Pericardium (tissue), 1 donor: Measurements from ENCODE around the genes VCAM1 and AMY1A.

DNA sequence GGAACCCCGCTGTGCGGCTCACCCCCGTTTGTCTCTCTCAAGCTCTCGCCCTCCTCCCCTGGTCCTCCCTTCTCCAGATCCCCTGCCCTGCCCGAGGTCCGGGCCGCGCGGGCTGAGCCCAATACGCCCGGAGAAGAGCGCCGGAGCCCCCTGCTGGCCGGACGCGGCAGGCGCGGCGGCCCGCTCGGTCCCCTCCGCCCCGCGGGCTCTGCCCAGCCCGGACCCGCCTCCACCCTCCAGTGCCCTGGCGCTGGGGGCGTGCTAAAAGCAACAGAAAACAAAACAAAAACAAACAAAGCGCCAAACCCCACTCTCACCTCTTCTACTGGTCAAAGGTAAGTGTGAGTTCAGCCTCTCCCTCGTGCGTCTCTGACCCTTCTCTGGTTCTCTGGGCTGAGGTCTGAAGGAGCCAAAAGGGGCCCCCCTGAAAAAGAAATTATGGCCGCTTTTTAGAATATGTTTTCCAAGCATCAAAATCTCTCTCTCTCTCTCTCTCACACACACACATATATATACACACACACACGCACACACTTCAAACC, 133.4 kb upstream of the DPYD start:
- RRBS, result 2% methylated on average over 12 of the region's 33 CpGs

GRCh38 chr1:98210147-98211075, 289.6 kb upstream of the DPYD start:
- RRBS, result no CpG with 5 or more reads among the region's 9 CpGs

DNA sequence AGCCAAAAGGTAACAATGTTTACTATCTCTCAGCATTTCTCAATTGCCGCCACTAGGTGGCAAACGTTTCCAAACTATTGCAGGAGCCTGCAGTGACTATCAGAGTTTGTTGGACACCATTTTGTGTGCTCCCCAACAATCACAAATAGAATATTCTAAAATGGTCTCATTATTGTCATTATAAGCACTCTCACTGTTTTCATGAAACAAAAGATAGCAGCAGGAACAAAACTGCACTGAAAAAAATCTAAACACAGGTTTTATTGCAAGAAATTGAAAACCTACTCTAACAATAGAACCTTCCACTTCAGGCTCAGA, 83.9 kb upstream of the PLPPR4 start:
- RRBS, result no CpG with 5 or more reads among the region's 2 CpGs

DNA sequence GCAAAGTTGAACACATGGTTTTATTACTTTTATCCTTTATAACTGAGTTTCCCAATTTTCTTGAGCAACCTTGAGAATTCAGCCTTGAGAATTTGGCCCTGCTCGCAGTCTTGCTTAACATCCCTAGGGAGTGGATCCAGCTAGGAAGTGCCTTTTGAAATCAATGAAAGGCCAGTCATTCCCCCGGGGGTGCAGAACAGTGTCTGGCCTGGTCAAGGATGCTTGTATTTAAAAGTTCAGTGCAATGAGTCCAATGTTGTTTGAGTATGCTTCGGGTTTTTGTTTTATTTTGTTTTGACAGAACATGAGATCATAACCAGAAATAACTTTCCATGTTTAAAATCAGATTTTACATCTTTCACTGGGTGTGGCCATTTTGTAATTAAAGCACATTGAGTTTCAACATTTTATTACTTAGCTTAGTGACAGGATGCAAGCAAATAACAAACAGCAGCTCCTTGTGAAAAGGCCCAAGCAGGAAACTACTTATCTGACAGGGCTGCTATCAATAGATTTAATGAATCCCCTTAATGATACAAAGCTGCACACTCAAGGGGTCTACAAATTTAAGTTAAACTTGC, 16.8 kb downstream of the PALMD start:
- RRBS, result no CpG with 5 or more reads among the region's 3 CpGs

DNA sequence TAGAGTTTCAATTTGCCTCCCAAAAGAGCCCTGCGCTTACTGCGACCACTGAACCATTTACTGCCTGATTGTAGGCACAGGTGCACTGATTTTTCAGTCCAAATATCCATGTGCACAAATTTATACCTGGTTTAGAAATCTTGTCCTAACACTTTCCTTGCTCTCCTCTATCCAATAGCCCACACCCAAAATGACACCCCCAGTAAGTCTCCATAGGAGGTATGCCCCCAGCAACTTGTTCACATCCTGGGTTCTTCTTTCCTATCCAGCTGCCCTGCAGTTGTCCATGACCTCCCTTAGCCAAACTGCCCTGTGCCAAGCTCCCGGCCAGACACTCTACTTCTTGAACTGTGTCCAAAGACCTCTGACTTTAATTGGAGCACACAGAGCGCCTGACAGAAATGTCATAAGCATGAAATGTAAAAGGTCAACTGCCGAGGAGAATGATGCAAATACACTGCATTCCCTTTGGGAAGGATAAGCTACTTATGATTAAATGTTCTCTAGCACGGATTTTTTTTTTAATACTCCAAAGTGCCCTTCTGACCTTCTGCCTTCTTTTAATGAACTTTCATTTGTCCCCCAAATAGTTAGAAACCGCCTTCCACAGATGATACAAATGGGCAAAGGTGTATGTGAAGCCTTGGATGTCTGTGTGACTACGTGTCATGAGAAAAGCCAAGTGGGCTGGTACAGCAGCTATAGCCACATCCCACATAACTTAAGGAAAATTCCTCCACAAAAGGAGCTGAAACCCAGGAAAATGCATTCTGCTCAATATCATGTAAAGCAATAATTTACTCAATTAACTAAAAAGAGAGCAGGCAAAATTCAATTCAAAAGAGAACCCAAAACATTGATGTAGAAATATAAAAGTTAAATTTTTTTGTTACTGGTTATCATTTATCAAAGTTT, 26.7 kb downstream of the PALMD start:
- RRBS, result no CpG with 5 or more reads among the region's 8 CpGs

- RRBS, result no CpG with 5 or more reads among the region's 7 CpGs
Observed at GRCh38 chr1:99685489-99686227, 39.7 kb downstream of the PALMD start.

DNA sequence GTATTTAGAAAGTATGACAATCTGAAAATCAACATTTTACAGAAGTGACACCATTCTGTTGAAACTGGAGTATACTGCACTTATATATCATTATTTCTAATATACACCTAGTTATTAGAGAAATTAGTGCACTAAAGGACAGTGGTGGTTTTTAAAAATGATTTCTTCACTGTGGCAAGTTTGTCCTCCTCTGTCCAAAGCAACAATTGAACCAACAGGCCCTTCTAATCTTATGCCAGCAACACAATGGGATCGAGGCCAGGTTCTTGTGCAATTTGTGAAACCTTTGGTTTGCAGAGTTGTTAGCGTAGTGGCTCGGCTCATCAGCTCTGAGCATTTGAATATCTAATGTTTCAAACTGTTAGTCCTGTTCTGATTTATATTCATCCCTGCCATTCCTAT, 9.8 kb upstream of the LRRC39 start:
- RRBS, result no CpG with 5 or more reads among the region's 3 CpGs

GRCh38 chr1:100217819-100218194, 31.8 kb downstream of the DBT start:
- RRBS, result no CpG with 5 or more reads among the region's 2 CpGs

DNA sequence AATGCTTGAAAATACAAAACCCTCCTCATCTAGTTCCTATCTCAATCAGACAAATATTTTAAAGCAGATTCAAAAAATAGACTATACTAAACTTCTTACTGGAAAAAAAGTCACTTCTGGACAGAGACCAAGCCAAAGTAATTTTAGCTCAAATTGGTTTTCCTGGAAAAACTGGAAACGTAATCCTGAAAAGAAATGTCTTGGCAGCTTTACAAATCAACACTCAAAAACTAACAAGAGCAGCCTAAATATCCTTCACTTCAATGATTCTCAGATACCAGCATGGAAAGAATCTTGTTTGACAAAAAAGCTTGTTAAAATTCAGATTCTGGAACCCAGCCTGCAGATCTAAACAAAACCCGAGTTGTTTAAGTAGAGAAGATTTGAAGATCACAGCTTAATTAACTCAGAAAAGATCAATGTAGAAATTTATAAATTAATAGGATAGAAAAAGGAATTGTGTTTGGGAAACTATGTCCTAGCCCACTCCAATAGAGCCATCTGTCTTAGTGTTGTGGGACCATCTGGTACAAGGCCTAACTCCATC, 9.0 kb upstream of the GPR88 start:
- RRBS, result no CpG with 5 or more reads among the region's 2 CpGs

DNA sequence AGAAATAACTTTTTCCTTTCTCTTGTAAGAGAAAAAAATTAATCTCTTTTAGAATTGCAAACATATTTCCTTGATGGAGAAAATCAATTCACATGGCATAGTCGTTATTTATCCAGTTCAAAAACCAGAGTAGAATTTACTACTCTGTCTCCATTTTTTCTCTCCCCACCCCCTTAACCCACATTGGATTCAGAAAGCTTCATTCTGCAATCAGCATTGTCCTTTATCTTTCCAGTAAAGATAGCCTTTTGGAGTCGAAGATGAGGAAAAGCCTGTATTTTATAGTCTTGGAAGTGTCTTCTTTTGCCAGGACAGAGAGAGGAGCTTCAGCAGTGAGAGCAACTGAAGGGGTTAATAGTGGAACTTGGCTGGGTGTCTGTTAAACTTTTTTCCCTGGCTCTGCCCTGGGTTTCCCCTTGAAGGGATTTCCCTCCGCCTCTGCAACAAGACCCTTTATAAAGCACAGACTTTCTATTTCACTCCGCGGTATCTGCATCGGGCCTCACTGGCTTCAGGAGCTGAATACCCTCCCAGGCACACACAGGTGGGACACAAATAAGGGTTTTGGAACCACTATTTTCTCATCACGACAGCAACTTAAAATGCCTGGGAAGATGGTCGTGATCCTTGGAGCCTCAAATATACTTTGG, at the start of gene VCAM1:
Gene VCAM1, plus strand, starts transcription at position 484 of the 650 bp plus-strand sequence.
- RRBS, result no CpG with 5 or more reads among the region's 8 CpGs

GRCh38 chr1:100786833-100787462, 67.4 kb downstream of the VCAM1 start:
- RRBS, result no CpG with 5 or more reads among the region's 2 CpGs

GRCh38 chr1:100927120-100928055, 31.5 kb downstream of the SLC30A7 start:
- RRBS, result no CpG with 5 or more reads among the region's 3 CpGs

GRCh38 chr1:101185104-101185392, 51.8 kb upstream of the S1PR1 start:
- RRBS, result no CpG with 5 or more reads among the region's 1 CpG

DNA sequence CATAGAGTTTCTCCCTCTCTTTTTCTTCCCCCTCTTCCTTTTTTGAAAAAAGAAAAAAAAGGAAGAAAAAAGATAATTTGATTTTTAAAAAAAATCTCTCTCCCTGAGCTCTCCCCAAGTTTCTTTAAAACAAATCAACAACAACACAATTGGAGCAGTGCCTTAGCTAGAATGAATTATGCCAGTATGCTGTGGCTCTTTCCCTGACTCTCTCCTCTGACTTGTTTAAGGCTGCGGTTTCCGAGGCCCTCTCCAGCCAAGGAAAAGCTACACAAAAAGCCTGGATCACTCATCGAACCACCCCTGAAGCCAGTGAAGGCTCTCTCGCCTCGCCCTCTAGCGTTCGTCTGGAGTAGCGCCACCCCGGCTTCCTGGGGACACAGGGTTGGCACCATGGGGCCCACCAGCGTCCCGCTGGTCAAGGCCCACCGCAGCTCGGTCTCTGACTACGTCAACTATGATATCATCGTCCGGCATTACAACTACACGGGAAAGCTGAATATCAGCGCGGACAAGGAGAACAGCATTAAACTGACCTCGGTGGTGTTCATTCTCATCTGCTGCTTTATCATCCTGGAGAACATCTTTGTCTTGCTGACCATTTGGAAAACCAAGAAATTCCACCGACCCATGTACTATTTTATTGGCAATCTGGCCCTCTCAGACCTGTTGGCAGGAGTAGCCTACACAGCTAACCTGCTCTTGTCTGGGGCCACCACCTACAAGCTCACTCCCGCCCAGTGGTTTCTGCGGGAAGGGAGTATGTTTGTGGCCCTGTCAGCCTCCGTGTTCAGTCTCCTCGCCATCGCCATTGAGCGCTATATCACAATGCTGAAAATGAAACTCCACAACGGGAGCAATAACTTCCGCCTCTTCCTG, 2.0 kb downstream of the S1PR1 start:
- RRBS, result 9% methylated on average over 4 of the region's 29 CpGs

DNA sequence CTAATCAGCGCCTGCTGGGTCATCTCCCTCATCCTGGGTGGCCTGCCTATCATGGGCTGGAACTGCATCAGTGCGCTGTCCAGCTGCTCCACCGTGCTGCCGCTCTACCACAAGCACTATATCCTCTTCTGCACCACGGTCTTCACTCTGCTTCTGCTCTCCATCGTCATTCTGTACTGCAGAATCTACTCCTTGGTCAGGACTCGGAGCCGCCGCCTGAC, 2.6 kb downstream of the S1PR1 start:
- RRBS, result no CpG with 5 or more reads among the region's 9 CpGs

DNA sequence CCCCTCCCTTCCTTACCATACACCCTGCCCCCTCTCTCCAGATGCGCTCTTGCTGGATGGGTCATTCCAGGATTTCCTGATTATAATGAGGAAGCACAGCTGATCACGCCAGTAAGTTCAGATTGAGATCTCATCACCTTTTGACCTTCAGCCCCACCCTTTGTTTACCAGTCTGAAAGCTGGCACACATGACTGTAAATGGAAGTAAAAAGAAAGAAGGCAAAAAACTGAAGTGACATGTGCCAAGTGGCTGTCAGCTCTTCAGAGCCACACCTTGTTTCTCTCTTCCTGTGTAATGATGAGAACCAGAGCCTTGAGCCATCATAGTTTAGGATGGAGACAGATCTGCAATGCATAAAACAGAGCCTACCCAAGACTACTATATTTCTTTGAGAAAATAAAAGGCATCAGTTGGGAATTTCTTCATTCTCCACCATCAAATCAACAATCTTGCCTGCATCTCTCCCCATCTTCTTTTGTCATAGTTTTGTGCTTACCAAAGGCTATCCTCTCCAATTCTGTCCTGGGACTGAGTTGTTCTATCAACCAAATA, 28.0 kb downstream of the S1PR1 start:
- RRBS, result no CpG with 5 or more reads among the region's 2 CpGs

- RRBS, result no CpG with 5 or more reads among the region's 6 CpGs
Observed at GRCh38 chr1:101997154-101997526, 414 bp upstream of the OLFM3 start.

GRCh38 chr1:102579137-102579586, 529.2 kb downstream of the COL11A1 start:
- RRBS, result no CpG with 5 or more reads among the region's 3 CpGs

DNA sequence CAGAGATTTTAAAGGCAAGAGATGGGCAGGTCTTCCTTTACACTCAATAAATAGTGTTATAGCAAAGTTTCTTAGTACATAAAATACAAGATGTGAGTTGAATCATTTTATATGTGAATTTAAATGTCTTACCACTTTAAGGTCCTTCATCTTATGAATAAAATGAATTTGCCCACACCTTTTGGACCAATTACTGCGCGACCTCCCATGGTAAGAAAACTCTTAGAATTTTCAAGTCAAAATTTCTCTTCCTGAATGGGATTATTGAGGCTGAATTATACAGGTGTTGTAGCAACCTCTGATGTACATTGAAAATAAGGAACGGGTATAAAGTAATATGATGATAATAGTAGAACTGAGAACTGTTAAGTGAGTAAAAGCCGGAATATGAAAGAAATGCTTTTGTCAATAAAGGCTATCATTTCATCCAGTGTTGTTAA, 10.5 kb downstream of the RNPC3 start:
- RRBS, result no CpG with 5 or more reads among the region's 4 CpGs

- RRBS, result no CpG with 5 or more reads among the region's 10 CpGs
Observed at GRCh38 chr1:103655499-103655932, at the start of gene AMY1A. TSS of gene AMY1A (plus strand) at chr1:103655760.